Pericardium (tissue), 1 donor: Measurements from ENCODE around the gene WDR37.

DNA sequence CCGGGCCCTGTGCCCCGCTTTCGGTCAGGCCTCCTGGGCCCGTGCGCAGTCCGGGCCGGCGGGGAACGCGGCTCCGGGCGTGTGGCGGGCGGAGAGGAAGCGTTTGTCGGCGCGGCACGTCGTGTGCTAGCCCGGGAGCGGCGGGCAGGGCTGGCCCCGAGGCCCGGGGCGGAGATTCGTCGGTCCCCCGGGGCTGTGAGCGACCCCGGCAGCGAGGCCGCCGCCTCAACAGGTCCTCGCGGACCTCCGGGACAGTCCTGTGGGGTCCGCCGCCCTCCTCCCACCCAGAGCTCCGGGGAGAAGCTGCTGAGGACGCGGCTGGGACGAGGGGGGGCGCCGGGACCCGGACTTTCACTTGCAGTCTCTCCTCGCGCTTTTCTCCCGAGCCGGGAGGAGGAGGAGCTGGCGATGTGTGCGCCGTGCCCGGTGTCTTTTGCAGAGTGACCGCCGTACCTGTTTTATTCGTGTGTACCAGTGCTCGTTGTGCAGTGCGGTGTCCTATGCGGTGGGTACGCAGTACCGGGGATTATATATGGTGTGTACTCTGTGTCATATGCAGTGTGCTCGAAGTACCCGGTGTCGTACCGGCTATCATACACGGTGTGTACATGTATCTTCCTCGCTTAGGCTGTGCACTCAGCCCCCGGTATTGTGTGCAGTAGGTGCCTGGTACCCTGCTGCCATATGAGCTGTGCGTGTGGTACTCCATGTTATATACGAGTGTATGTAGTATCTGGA, 827 bp downstream of the ZMYND11 start:
- RRBS, result 2% methylated on average over 47 of the region's 71 CpGs

DNA sequence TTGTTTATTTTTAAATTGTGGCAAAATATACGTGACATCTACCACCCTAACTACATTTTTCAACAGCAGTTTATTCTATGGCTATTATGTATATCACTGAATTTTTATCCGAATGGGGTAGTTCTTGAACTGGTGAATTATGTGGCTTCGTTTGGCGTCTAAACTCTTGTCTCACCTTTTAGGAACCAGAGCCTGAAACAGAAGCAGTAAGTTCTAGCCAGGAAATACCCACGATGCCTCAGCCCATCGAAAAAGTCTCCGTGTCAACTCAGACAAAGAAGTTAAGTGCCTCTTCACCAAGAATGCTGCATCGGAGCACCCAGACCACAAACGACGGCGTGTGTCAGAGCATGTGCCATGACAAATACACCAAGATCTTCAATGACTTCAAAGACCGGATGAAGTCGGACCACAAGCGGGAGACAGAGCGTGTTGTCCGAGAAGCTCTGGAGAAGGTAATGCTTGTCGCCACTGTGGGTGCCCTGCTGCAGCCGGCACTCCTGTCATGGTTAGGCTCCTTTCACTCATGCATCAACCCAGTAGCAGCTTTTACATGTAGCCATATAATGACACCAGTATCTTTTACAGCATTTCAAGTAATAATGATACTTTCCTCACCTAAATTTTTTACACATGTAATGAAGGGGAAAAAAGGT, 113.0 kb downstream of the ZMYND11 start:
- RRBS, result 96% methylated on average over 6 of the region's 18 CpGs

DNA sequence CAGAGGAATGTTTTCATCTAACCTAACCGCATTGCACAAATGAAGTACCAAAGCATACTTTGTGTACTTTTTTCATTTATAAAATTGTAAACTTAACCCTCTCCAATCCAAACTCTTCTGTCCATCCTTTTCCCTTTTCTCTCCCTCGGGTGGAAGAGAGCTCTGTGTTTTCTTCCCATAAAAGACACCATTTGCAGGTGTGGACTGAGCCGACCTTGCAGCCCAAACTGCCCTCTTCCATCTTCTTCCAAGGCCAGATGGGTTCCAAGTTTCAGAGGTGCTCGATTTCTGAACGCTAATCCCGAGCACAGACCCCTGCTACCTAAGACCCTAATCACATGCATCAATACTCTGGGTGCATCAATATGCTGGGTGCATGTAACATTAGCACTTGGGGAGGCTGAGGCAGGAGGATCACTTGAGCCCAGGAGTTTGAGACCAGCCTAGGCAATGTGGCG, 158.7 kb downstream of the ZMYND11 start:
- RRBS, result no CpG with 5 or more reads among the region's 7 CpGs

- RRBS, result no CpG with 5 or more reads among the region's 15 CpGs
Observed at GRCh38 chr10:323714-324344, 188.6 kb downstream of the ZMYND11 start.

DNA sequence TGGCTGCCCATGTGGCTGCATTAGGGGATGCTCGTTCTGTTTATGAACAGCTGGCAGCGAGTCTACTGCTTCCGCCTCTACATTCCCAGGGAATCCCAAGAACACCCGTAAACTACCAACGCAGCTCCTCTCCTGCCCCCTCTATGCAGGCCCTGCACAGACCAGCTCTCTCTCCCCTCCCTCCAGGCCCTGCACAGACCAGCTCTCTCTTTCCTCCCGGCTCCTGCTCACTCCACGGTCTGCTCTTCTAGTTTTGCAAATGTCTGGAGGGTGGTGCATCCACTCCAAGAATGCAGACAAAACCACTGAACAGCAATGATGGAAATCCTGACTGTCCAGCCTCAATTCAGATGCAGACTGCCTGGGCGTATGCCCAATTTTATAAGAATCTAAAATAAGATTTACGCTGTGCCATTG, 234.5 kb downstream of the ZMYND11 start:
- RRBS, result no CpG with 5 or more reads among the region's 9 CpGs

GRCh38 chr10:489501-489918, 200.0 kb downstream of the DIP2C start:
- RRBS, result no CpG with 5 or more reads among the region's 17 CpGs

- RRBS, result no CpG with 5 or more reads among the region's 19 CpGs
Observed at GRCh38 chr10:514020-514566, 175.4 kb downstream of the DIP2C start.

GRCh38 chr10:614694-615332, 74.7 kb downstream of the DIP2C start:
- RRBS, result no CpG with 5 or more reads among the region's 21 CpGs

- RRBS, result no CpG with 5 or more reads among the region's 7 CpGs
Observed at GRCh38 chr10:659754-660247, 29.7 kb downstream of the DIP2C start.

- RRBS, result no CpG with 5 or more reads among the region's 7 CpGs
Observed at GRCh38 chr10:681759-682225, 7.7 kb downstream of the DIP2C start.

DNA sequence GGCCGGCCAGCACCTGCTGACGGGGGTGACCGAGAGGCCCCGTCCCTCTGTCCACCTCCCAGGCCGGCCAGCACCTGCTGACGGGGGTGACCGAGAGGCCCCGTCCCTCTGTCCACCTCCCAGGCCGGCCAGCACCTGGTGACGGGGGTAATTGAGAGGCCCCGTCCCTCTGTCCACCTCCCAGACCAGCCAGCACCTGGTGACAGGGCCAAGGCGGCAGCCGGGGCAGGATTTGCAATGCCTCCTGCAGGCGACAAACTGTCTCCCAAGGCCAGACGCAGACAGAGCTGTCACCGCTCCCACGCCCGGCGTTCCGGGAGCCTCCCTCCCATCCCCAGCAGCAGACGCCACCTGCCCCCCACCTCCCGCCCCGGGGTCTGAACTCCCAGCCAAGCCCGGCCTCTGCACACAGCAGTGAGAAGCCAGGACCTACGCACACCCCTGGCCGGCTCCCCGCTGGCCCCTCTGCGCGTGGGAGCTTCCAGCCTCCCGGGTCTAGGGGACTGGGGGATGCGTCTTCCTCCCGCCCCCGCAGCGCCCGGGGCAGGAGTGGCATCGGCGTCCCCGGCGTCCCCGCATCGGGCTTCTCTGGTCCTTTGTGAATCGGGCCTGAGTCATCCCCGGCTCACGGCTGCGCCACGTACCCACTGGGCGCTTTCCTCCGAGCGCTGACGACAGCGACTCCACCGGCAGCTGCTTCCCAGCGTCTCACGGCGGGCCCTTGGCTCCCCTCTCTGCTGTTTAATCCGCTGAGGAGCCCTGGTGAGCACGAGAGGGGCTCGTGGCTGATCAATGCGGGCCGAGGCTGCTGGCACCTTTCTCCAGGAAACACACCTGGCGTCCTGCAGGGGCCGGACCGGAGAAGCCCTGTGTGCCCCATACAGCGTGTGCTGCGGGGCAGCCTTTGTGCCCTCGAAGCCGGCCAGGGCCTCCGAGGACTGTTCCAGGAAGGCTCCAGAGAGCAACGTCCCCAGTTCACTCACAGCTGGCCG, 95.1 kb upstream of the DIP2C start:
- RRBS, result 3% methylated on average over 42 of the region's 70 CpGs

DNA sequence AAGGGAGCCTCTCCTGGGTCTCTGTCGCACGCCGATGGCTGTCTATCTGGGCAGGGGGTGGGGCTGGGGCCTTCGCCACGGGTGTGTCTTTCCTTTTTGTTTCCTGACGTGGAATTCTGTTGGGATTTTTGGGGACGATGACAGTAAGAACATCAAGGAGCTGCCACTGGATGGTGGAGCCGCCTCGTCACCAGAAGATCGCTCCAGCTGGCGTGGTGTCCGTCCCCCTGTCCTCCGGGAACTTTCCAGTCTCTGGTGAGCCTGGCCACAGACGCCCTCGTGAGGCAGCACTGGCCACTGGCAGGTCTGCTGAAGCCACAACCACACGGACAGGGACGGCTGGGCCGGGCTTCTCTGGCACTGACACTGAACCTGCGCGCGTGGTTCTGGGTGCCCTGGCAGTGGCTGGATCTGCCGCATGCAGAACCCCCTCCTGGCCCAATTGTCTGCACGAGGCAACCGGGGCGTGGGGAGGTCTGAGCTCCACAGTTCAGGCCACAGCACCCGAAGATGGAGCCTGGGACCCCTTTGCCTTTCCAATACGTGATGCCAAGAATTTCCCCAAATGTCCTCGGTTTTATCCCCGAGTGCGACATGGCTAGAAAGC, 100.0 kb upstream of the DIP2C start:
- RRBS, result 6% methylated on average over 4 of the region's 30 CpGs

- RRBS, result no CpG with 5 or more reads among the region's 4 CpGs
Observed at GRCh38 chr10:823606-824065, 107.9 kb downstream of the LARP4B start.

DNA sequence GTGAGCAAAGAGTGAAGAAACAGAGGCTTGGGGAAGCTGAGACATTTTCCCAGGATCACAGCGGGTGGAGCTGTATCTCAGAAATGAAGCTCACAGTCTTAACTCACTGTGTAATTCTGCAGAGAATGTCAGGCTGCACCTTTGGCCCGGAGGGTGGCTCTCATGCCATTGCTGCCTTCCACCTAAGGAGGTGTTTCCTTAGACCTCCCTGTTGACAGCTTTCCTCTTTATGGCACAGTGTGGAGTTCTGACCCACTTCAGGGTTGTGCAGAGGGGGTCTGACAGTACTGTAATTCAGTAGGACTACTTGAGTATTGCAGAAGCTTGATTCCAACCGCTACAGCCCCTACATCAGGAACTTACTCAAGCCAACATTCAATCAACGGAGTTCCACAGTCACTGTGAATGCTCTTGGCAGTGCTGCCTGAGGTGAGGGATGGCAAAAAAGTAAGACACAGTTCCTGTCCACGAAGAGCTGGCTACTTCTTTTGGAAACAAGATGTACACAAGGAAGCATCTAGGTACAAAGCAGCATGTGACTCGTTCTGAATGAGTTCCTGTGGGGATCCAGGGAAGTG, 2.7 kb upstream of the GTPBP4 start:
- RRBS, result no CpG with 5 or more reads among the region's 6 CpGs

DNA sequence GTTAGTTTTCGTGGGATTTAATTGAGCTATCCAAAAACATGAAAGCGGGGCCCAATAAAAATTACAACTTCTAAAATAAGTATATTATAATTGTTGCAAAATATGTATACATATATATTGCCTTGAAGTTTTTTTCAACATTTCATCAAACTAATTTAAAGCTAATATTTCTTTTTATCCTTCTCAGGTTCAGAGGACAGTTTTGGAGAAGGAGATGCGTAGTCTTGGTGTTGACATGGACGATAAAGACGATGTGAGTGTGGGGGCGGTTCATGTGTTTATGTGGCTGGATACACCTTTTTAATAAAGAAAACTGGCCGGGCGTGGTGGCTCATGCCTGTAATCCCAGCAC, 11.6 kb downstream of the IDI2 start:
- RRBS, result no CpG with 5 or more reads among the region's 8 CpGs

DNA sequence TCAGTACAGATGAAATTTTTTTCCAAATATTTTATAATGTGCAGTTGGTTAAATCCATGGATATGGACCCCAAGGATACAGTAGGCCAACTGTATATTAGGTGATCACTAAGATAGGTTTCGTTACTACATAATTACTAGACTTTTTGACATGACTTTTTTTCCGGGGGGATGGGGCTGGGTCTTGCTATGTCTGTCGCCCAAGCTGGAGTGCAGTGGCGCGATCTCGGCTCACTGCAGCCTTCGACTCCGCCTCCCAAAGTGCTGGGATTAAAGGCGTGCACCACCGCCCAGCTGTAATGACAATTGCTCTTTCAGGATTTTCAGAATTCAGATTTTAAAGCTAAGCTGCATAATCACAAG, 1.1 kb downstream of the IDI1 start:
- RRBS, result no CpG with 5 or more reads among the region's 10 CpGs

GRCh38 chr10:1048226-1048826, 593 bp downstream of the IDI1 start:
- RRBS, result no CpG with 5 or more reads among the region's 52 CpGs

DNA sequence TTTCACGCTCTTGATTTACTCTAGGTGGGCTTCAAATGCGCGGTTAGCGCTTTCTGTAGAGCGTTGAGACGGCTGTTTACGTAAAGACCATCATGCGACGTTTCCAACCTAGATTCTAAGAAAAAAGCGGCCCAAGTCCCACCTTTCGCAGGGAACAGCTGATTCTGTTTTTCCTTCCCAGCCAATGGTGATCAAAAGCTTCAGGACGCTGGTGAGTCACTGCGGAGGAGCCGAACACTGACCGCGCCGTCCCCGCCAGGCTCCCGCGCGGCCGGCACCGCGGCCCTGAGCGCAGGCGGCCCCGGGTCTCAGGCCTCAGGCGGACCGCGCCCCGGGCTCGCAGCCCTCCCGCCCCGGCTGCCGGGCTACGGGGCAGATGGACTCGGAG, at the start of gene WDR37:
WDR37 (plus strand) TSS at position 219 of the 388 bp plus-strand sequence.
- RRBS, result 0% methylated on average over 2 of the region's 37 CpGs

DNA sequence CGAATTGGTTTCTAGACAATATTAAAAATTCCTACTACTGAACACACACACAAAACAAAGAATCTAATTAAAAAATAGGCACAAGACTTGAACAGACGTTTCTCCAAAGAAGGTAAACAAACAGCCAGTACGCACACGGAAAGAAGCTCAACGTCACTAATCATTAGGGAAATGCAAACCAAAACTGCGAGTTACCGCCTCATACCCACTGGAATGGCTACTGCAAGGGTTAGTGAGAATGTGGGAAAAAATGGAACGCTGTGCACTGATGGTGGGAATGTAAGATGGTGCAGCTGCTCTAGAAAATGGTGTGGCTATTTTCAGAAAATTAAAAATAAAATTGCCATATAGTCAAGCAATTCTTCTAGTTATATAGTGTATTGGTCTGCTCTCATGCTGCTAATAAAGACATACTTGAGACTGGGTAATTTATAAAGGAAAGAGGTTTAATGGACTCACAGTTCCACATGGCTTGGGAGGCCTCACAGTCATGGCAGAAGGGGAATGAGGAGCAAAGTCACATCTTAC, 283.7 kb downstream of the ADARB2 start:
- RRBS, result no CpG with 5 or more reads among the region's 8 CpGs

DNA sequence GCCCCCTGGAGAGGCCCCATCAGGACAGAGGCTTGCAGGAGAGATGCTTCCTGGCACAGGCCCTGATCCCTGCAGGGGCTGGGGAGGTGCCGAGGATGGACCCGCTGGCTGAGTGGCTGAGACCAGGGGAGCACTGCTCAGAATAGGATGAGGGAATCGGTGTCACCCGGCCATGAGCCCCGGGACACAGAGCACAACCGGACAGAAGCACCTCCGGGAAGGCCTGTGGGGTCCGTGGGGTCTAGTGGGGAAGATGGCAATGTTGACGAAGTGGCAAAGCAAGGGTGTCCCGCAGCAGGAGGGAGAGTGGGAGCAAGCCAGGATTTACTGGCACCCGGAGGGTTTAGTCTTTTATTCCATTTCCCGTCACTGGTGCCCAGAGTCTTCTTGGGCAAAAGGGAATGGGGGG, 140.8 kb downstream of the ADARB2 start:
- RRBS, result no CpG with 5 or more reads among the region's 12 CpGs